ENCODE measurements around the genes RDH16 and MYO1A.

- CAGE, long polyA plus RNA: no peak
- RRBS: no CpG with 5 or more reads among the region's 14 CpGs
These were observed 5.1 kb downstream of the ERBB3 start for GRCh38 chr12:56085020-56085471.

DNA sequence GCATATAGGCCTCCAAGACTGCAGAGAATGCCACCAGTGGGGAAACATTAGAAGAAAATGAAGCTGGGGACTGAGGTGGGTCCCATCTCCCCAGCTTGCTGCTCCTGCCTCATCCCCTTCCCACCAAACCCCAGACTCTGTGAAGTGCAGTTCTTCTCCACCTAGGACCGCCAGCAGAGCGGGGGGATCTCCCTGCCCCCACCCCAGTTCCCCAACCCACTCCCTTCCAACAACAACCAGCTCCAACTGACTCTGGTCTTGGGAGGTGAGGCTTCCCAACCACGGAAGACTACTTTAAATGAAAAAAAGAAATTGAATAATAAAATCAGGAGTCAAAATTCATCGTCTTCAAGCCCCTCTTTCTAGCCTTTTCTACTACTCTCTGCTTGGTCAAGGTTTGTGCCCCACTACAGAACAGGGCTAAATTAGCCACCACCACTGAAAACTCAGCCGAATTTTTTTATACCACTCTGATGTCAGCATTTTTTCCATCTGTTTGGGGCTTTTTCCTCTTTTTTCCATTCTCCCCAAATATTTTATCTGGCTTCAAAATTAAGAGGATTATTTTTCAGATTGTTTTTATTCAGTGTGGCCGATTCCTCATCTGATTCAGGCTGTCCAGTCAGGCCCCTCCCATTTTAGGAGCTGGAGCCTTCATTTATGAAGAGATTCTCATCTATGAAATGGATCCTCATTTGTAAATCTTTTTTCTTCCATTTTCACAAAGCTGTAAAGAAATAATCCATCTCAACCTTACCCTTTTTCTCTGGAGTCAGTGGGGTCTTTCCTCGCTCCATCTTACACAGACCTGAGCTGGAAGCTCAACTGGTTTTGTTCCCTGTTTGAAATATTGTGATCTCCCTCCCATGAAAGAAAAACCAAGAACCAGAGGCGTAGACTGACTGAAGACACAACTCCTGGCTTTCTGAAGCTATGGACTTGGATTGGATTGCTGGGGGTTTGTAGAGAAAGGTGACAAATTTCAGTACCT lies 3.3 kb upstream of the RPL41 start:
- CAGE, long polyA plus RNA: no peak
- RRBS: no CpG with 5 or more reads among the region's 8 CpGs

DNA sequence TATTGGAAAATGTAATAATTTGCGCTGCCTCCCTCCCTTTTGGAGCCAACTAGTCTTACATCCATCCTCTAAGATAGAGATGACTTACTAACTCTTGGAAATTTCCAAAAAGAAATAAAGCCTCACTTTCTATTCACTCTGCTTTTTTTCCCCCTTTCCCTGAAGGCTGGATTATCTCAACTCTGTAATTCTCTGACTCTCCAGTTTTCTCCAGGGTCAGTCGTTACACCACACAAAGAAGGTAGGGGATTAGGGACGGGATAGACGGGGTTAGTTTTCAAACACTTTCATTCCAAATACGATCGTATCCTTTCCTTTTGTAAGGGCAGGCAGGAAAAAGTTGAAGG lies 715 bp upstream of the ESYT1 start:
- CAGE, long polyA plus RNA: no peak
- RRBS: no CpG with 5 or more reads among the region's 6 CpGs

DNA sequence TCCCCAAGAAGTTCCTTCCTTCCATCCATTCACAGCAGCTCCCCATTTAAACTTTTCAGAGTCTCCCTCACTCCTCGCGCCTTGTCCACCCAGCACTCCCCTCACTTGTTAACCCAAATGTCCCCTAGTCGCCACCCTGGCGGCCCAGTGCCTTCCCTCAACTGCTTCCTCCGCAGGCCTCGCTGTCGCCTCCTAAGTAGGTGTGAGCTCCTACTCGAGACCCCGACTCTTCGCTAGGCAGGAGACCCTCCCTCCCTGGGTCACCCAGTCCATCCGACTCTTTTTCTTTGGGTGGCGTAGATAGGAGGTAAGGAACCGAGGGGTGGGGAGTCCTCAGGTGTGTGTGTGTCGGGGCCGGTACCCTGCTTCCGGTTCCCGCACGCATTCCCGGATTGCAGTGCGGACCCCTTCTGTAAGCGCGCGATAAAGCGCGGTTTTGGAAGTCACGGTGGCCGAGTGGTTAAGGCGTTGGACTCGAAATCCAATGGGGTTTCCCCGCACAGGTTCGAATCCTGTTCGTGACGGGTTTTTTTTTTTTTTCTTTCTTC lies 713 bp upstream of the SMARCC2 start:
- CAGE, long polyA plus RNA: no peak
- RRBS: no CpG with 5 or more reads among the region's 33 CpGs

DNA sequence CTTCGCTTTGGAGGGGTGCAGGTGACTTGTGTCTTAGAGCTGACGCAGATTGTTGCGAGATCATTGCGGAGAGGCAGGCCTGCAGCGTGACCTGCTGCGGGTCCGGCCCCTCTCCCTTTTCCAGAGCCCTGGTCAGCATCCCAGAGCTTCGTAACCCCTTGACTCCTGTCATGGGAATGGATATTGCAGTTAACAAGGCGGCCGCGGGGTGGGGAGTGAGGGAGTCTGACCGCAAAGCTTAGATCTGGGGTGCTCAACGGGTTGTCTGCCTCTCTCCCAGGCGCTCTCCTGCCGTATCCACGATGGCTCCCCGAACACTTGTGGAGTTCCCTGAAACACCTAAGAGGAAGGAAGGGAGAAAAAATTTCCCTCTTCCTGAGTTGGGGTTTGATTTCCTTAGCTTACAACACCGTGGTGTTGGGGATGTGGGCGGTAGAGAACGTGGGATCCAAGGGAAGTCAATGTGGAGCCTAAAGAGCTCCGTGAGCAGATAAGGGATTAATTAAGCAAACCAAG lies 515 bp upstream of the RNF41 start:
- CAGE, long polyA plus RNA: no peak
- RRBS: 0% methylated on average over 4 of the region's 21 CpGs

- CAGE, long polyA plus RNA: no peak
- RRBS: no CpG with 5 or more reads among the region's 6 CpGs
These were observed 11.3 kb downstream of the SLC39A5 start for GRCh38 chr12:56240944-56241816.

DNA sequence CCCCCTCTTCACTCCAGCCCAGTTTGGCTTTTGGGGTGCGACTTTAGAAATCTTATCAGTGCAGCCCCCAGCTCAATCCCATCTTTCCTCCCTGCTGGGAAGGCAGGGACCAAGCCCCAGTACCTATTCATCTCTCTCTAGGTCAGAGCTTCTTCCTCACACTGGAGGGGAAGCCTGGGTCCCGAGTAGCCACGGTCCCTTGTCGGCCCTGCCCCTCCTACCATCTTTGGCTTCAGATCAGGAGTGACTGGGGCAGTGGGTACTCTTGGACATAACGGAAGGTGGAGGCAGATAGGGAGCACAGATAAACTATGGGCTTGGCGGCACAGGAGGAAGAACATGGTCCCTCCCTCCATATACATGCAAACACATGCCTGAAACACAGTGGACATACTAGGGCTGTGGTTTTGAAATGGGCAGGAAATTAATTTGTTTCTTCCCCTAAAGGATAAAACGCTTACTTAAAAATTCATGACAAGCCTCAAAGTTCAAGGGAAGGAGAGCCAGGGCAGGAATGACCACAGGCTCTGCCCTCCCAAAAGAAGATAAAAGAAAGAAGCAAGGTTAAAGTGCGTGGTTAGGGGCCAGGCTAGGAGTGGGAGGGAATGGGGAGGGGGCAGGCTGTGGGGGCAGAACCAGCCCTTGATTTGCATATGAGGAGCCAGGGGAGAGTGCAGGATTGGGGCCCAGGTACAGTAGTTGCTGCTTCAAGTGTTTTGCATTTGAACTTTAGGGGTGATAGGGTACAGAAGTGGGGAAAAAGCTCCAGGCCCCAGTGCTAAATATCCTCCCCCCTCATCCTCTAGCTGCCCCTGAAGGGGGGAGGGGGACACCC lies 12.2 kb downstream of the SLC39A5 start:
- CAGE, long polyA plus RNA: no peak
- RRBS: no CpG with 5 or more reads among the region's 8 CpGs

- CAGE, long polyA plus RNA: no peak
- RRBS: under 1% methylated on average over 5 of the region's 16 CpGs
These were observed 317 bp upstream of the CS start for GRCh38 chr12:56300455-56300838.

DNA sequence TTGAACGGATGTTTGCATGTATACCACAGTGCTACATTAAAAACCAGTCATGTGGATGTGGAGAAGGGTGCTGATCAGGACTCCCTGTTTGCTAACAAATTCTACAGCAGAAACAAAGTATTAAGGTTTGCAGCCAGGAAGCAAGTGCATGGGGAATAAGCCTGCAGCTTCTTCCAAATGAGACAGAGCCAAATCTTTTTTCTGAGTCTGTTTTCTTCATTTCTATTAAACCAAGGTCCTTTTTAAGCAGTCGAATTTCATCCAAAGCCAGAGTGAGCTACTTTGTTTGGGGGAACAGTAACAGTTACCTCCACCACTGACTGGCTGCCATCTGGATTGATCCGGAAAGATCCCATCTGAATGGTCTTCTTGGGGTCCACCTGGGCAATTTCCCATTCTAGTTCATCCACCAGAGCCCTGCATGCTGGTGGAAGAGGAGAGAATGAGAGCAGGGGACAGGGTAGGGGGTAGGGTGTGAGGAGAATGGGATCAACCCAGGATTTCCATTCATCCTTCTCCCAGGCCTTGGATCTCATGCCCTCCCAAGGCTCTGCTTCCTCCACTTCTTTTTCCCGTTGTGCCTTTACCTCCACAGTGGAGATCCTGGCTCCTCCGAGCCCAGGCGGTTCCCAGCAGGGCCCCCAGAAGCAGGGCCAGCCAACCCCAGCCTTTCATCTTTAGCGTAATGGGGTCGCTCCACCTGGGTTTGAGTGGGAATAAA lies 1.1 kb downstream of the CNPY2 start:
- CAGE, long polyA plus RNA: no peak
- RRBS: no CpG with 5 or more reads among the region's 8 CpGs

DNA sequence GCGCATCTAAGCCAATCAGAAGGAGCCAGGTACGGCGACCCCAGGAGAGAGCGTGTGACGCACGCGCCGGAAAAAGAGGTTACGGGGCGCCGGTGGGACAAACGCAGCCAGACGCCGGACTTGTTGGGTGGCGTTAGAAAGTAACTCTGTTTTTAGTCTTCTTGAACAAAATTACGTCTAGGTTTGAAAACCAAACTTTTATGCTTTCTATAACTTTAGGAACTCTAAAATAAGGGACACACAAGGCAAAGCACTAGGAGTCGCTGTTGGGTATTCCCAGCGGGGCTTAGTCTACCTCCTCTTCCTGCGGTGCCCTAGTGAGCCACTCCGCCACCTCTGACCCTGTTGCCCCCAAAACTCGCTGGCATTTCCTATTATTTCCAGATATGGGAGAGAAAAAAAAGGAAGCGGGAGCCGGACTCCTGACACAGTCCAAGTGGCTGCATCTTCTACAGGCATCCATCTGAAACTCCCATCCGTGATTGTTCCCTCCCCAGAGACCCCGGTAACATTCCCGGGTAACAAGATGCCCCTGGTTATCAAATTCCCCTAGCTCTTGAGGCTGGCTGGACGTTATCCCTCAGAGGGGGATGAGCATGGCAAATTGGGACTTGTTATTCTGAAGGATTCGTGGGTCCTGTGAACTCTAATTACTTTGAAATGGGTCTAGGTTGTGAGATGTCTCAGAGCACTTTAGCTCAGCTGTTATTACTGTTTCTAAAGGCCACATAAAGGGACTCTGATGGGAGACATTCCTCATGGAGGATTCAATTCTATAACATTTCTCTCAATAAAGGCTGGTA lies 481 bp upstream of the PAN2 start:
- CAGE, long polyA plus RNA: no peak
- RRBS: 1% methylated on average over 10 of the region's 28 CpGs

- CAGE, long polyA plus RNA: no peak
- RRBS: no CpG with 5 or more reads among the region's 9 CpGs
These were observed 1.1 kb upstream of the IL23A start for GRCh38 chr12:56337560-56337980.

GRCh38 chr12:56632080-56632720 lies 2.1 kb upstream of the BAZ2A start:
- CAGE, long polyA plus RNA: no peak
- RRBS: no CpG with 5 or more reads among the region's 12 CpGs

- CAGE, long polyA plus RNA: no peak
- RRBS: no CpG with 5 or more reads among the region's 11 CpGs
These were observed 5.7 kb upstream of the BAZ2A start for GRCh38 chr12:56635821-56636277.

GRCh38 chr12:56768390-56769026 lies 5.4 kb downstream of the HSD17B6 start:
- CAGE, long polyA plus RNA: no peak
- RRBS: no CpG with 5 or more reads among the region's 5 CpGs

- CAGE, long polyA plus RNA: no peak
- RRBS: no CpG with 5 or more reads among the region's 2 CpGs
These were observed 35.3 kb downstream of the SDR9C7 start for GRCh38 chr12:56898740-56899443.

- CAGE, long polyA plus RNA: no peak
- RRBS: no CpG with 5 or more reads among the region's 4 CpGs
These were observed 7.5 kb upstream of the SDR9C7 start for GRCh38 chr12:56941630-56942177.

DNA sequence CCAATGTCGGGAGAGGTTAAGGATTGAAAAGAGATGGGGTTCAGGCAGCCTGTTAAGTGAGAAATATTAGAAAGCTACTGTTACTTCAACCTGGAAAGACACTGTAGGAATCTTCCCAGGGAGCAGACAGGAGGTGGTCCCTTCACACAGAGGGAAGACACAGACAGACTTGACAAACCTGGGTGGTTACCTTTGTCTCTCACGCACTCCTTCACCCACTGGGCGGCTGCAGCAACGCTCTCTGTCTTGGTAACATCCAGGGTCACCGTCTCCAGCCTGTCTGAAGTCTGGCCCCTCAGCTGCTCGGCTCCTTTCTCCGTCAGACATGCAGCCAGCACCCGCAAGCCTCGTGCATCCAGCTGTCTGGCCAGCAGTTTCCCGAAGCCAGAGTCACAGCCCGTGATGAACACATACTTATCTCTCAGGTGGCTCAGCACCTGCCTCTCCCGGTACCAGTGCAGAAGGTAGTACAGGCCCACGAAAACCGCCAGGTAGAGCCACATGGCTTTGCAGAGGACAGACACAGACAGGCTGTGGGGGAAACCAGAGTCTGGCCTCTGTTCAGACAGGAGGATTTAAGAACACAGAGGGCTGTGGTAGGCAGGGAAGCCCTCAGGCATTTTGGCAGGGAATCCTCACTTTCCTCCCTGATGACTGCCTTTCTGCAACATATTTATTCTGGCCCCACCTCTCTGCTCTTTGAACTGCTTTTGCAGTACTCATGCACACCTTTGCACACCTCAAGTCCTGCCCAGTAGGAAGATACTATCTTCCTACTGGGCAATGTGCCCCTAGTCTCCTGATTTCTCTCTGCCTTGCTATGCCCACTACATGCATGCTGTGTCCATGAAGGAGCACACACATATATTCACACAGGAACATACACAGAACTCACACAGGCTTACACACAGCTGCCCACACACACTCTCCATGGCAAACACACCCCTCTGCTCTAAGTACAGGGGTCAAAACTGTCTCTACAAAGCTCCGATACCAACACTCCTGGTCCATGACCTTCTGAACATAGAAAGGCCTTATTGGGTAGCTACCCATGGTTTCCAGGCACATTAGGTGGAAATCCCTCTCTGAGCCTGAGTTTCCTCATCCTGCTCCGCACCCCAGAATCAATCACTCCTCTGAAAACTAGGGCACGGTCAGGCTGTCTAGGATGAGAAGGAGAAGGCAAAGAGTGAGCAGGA lies at the start of gene RDH16:
RDH16 (minus strand) TSS at position 649 of the 1,199 bp plus-strand sequence.
- CAGE, long polyA plus RNA: no peak
- RRBS: no CpG with 5 or more reads among the region's 17 CpGs

GRCh38 chr12:56988303-56988757 lies 6.0 kb upstream of the GPR182 start:
- CAGE, long polyA plus RNA: no peak
- RRBS: no CpG with 5 or more reads among the region's 5 CpGs

- CAGE, long polyA plus RNA: no peak
- RRBS: no CpG with 5 or more reads among the region's 13 CpGs
These were observed 10.7 kb upstream of the TAC3 start for GRCh38 chr12:57026886-57027612.

DNA sequence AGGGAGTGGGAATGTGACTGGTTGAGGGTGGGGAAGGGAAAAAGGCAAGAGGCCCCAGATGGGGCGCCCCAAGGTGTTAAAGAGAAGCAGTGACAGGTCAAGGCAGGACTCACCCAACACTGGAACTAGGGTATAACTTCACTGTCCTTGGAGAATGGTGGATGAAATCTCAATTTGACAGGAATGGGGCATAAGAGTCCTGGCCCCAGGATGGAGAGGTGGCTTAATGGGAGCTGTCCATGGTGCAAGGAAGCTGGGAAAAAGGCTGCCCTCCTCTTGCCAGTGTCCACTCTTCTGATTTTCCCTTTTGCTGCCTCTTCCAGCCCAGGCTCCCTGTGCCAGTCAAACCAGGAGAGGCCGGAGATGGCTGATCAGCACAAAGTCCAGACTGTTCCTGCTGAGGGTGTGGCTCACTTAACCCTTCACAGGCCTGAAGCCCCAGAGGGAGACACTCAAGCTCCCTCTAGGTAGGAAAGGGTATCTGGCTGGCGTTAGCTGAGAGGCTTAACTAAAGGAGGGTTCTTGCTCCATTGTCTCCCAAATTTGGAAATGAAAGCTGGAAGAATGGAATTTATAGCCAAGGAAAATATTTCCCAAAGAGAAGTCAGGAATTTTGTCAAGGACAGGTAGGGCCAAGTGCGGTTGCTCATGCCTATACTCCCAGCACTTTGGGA lies at the start of gene MYO1A:
MYO1A (minus strand) TSS at position 356 of the 674 bp plus-strand sequence.
- CAGE, long polyA plus RNA: no peak
- RRBS: no CpG with 5 or more reads among the region's 4 CpGs

Data from AG04450 (cell line).